MCF 10A (cell line): Measurements from ENCODE around the gene RAB2B.

GRCh38 chr14:21205732-21206957 lies 50.3 kb upstream of the OR5AU1 start:
- PRO-cap = unidirectional peak, minus-strand start at chr14:21206276; unidirectional peak, minus-strand start at chr14:21206655
- RRBS = no CpG with 5 or more reads among the region's 11 CpGs

GRCh38 chr14:21402667-21403269 lies 18.9 kb upstream of the SUPT16H start:
- PRO-cap = no peak
- RRBS = no CpG with 5 or more reads among the region's 11 CpGs

DNA sequence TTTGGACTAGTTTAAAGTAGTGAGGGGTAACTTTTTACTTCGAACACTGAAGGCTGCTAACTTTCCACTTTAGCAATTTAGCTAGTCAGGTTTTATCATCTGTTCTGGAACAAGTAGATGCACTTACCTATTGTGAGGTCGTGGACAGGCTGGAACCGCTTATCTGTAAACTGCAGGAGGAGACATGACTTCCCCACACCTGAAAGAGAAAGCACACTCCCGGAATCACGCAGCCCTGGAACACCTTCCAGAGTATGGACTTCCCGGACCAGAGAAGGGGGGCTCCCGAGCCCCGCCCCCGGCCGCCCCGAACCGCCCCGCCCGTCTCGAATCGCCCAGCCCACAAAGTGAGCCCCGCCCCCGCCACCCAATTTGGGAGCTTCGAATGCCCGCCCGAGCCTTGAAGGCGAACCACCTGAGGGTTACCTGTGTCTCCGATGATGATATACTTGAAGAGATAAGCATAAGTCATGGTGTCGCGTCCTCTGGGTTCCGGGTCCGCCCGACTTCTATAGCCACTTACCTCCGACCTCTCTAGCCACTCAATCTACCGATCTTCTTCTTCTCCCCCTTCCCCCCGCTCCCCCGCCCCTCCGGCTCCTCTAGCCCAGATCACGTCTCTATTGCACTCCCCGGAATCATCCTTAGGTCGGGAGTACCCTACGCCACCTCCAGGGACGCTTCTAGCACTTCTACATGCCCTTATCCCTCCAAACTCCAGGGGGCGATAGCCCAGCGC lies at the start of gene RAB2B:
Gene RAB2B, minus strand, starts transcription at position 559 of the 739 bp plus-strand sequence.
- PRO-cap = bidirectional peak, plus-strand start at position 350 of the sequence, minus-strand start at position 256 of the sequence; bidirectional peak, plus-strand start outside the sequence, minus-strand start at position 513 of the sequence
- RRBS = no CpG with 5 or more reads among the region's 40 CpGs

GRCh38 chr14:21527087-21527401 lies 898 bp upstream of the SALL2 start:
- PRO-cap = no peak
- RRBS = no CpG with 5 or more reads among the region's 4 CpGs

- PRO-cap = no peak
- RRBS = no CpG with 5 or more reads among the region's 2 CpGs
These were observed 6.2 kb downstream of the OR4E2 start for GRCh38 chr14:21659893-21660129.

DNA sequence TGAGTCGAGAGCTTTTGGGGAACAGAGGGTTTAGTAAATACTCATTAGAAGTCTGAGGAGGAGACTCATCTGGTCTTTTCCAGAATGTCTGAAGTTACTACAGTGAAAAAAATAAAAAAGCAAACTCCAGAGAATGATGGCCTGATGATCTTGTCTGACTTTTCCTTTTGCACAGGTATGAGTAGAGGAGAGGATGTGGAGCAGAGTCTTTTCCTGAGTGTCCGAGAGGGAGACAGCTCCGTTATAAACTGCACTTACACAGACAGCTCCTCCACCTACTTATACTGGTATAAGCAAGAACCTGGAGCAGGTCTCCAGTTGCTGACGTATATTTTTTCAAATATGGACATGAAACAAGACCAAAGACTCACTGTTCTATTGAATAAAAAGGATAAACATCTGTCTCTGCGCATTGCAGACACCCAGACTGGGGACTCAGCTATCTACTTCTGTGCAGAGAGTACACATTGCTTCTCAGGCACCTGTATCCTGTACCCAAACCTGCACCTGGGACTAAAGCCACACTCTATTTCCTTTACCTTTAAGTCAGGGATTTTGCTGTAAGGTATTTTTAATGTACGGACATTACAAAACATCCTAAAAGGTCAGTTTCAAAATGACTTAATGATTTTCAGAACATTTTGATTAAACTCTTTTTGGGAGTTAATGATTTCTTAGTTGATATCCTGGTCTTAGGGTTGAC lies 75.8 kb upstream of the OR4E1 start:
- PRO-cap = no peak
- RRBS = no CpG with 5 or more reads among the region's 6 CpGs

DNA sequence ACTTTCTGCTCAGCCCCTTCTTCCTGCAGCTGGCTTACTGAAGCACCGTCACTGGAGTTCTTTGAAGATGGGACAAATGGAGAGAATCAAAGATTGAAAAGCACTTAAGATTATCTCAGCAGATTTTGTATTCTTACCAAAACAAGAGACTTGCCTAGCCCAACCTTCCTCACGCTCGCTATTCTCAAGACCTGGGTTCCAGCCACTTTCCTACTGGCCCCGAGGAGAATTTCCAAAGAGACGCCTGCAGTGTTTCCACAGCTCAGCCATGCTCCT lies 123.5 kb upstream of the OR4E1 start:
- PRO-cap = no peak
- RRBS = no CpG with 5 or more reads among the region's 5 CpGs

GRCh38 chr14:21852869-21853114 lies 179.2 kb upstream of the OR4E1 start:
- PRO-cap = no peak

DNA sequence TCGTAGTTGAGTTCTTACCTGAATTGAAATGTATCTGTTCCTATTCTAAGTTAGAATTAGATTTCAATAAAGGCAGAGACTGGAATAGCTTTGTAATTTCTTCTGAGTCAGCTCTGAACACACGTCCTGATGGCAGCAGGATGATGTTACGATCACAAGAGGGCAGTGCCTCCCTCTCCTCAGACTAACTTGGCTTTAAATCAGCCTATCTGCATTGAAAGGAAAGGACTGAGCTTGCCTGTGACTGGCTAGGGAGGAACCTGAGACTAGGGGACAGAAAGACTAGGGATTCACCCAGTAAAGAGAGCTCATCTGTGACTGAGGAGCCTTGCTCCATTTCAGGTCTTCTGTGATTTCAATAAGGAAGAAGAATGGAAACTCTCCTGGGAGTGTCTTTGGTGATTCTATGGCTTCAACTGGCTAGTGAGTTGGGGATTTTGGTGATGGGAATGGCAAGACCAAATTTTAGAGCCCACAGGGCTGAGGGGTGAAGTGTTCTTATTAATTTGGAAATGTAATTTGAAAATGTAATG lies 323.8 kb upstream of the OR4E1 start:
- PRO-cap = no peak
- RRBS = no CpG with 5 or more reads among the region's 3 CpGs

- PRO-cap = no peak
- RRBS = no CpG with 5 or more reads among the region's 6 CpGs
These were observed 423.4 kb upstream of the OR4E1 start for GRCh38 chr14:22096923-22097471.

GRCh38 chr14:22305507-22306322 lies 283.3 kb downstream of the DAD1 start:
- PRO-cap = no peak
- RRBS = no CpG with 5 or more reads among the region's 6 CpGs

DNA sequence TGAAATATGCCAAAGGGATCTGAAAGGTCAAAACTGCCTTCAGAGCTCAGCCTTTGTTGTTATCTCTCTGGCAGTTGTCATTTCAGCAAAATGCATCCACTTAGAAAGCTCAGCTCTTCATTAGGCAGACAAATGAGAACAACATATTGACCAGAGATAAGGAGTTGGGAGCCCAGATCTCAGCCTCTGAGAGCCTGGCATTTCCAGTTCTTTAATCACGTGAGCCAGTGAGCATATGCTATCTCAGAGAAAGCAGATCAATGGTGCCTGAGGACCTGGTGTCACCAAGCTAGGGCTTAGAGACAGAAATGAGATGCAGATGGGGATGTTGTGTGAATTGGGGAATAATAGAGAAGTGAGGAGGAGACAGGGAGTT lies 101.1 kb downstream of the DAD1 start:
- PRO-cap = no peak
- RRBS = no CpG with 5 or more reads among the region's 1 CpG

- PRO-cap = no peak
- RRBS = no CpG with 5 or more reads among the region's 5 CpGs
These were observed 95.2 kb downstream of the DAD1 start for GRCh38 chr14:22493583-22494483.

DNA sequence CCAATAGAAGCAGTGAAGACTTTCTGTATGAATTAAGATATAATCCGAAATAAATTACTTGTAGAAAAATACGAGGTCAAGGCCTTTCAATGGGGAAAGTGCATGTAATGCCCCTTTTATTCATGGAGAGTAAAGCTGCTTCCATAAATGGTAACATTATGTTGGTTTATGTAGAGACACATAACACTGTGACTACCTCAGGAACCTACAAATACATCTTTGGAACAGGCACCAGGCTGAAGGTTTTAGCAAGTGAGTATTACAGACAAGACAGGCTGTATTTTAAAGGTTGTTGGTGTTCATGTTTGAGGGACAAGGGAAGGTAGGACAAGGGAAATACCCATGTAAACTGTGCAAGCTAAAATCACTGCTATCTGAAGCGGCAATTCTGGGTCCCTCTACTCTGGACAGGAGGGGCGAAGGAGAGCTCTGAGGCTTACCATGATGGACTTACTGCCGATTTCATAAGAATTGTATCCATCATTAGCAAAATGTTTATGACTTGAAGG lies 89.5 kb downstream of the DAD1 start:
- PRO-cap = no peak
- RRBS = no CpG with 5 or more reads among the region's 5 CpGs

DNA sequence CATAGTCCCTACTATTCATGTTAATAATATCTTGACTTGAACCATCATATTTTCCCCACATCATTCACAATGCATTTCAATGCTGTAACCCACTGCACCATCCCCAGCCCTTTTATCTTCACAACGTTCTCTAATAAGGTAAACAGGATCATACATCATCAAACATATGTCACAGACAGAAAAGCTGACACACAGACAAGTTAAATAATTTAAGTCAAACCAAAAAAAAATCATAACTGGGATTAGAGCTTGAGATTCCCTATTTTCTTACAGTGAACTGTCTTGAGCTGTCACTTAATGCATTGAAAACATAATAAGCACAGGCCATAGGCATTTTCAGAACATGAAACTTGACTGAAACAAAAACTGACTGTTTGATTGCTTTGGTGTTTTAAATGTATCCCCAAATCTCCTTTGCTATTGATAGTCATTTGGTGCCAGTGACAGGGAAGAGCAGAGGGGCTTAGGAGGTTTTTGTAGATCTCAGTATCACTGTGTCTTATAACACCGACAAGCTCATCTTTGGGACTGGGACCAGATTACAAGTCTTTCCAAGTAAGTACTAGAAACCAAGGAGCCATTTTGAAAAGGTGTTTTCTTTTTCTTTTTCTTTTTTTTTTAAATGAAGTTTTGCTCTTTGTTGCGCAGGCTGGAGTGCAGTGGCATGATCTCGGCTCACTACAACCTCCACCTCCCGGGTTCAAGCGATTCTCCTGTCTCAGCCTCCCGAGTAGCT lies 81.7 kb downstream of the DAD1 start:
- PRO-cap = no peak
- RRBS = no CpG with 5 or more reads among the region's 7 CpGs

- PRO-cap = no peak
- RRBS = no CpG with 5 or more reads among the region's 6 CpGs
These were observed 73.6 kb downstream of the DAD1 start for GRCh38 chr14:22515221-22515977.

DNA sequence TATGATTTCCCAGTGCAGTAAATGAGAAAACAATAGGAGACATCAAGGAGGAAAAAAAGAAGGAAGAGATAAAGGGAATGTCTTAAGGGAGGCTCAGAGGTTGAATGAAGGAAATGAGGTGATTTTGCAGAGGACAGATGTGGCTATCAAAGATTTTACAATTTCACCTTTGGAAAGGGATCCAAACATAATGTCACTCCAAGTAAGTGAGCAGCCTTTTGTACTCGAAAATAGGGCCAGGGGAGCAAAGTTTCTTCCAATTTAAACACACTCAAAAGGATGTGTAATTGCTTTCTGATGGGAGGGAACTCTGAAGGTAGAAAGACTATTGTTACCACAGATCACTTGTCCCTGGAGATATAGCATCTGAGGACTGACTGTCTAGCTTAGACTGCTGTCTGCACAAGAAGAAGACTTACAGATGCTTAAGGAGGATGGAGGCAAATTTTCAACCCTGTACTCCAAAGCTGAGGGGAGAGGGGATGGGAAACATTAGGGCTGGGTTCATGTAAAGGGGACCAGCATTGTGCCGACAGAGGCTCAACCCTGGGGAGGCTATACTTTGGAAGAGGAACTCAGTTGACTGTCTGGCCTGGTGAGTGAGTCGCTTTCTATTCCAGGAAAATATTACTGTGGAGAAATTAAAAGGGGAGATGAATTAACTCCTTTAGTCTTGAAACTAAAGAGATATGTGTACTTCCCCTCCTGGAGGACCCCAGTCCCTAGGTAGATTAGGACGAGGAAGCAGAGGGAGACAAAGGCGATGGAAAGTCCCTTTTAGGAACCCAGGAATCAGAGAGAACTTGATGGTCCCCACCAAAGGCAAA lies 63.7 kb downstream of the DAD1 start:
- PRO-cap = no peak
- RRBS = no CpG with 5 or more reads among the region's 5 CpGs

GRCh38 chr14:22537754-22538277 lies 51.2 kb downstream of the DAD1 start:
- PRO-cap = no peak
- RRBS = no CpG with 5 or more reads among the region's 6 CpGs

GRCh38 chr14:22563738-22564427 lies 25.1 kb downstream of the DAD1 start:
- PRO-cap = no peak
- RRBS = no CpG with 5 or more reads among the region's 7 CpGs

DNA sequence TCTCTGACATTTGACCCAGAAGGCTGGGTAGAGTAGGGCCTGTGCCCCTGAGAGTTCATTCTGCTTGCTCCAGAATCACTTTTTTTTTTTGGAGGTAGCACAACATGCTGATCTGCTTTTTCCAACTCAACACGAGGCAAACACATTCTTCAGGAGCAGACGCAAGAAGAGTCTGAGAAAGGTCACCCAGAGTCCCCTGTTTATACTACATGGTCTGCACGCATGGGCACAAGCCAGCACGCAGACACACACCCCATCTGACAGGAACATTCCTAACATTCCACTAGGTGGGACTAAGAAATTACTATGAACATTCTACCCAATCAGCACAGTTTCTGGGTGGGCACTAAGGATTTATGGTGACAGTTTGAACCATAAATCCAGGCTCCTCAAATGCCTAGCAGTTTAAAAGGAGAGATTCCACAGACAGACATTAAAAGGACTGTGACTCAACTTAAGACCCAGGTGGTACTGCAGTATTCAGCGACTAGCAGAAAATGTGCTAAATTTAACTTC lies 16.1 kb downstream of the ABHD4 start:
- PRO-cap = bidirectional peak, plus-strand start at position 403 of the sequence, minus-strand start at position 174 of the sequence
- RRBS = no CpG with 5 or more reads among the region's 5 CpGs